ENCODE data around the genes GSPT2 and FAM156B.

- PRO-cap = no peak
Observed at GRCh38 chrX:49061833-49062702, 3.3 kb downstream of the CCDC120 start.

DNA sequence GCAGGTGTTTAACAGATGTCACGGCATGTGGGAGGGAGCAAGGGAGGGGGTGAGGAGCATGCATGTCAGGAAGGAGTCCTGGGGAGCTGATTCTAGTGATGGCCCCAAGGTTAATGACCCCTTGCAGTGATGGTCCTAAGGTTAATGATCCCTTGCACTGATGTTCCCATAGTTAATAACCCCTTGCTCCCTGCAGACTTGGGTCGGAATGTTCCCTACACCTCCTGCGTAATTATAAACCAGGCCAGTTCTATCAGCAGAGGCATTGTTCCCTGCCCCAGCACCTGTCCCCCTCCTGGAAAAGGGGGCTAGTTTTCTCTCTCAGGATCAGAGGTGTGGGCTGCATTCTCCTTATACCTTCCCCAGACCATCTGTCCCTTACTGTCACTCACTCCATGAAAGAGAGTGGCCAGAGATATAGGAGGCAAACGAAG, 2.3 kb upstream of the FOXP3 start:
- PRO-cap = no peak

GRCh38 chrX:50638039-50638238, 167.3 kb upstream of the DGKK start:
- PRO-cap = no peak

- PRO-cap = unidirectional peak, plus-strand start at chrX:50669143
Observed at GRCh38 chrX:50668844-50669405, 145.1 kb downstream of the SHROOM4 start.

- PRO-cap = no peak
Observed at GRCh38 chrX:51053279-51053478, 142.6 kb downstream of the BMP15 start.

- PRO-cap = no peak
Observed at GRCh38 chrX:51325444-51325956, 7.1 kb upstream of the NUDT10 start.

- PRO-cap = no peak
Observed at GRCh38 chrX:51495599-51495982, 801 bp downstream of the NUDT11 start.

DNA sequence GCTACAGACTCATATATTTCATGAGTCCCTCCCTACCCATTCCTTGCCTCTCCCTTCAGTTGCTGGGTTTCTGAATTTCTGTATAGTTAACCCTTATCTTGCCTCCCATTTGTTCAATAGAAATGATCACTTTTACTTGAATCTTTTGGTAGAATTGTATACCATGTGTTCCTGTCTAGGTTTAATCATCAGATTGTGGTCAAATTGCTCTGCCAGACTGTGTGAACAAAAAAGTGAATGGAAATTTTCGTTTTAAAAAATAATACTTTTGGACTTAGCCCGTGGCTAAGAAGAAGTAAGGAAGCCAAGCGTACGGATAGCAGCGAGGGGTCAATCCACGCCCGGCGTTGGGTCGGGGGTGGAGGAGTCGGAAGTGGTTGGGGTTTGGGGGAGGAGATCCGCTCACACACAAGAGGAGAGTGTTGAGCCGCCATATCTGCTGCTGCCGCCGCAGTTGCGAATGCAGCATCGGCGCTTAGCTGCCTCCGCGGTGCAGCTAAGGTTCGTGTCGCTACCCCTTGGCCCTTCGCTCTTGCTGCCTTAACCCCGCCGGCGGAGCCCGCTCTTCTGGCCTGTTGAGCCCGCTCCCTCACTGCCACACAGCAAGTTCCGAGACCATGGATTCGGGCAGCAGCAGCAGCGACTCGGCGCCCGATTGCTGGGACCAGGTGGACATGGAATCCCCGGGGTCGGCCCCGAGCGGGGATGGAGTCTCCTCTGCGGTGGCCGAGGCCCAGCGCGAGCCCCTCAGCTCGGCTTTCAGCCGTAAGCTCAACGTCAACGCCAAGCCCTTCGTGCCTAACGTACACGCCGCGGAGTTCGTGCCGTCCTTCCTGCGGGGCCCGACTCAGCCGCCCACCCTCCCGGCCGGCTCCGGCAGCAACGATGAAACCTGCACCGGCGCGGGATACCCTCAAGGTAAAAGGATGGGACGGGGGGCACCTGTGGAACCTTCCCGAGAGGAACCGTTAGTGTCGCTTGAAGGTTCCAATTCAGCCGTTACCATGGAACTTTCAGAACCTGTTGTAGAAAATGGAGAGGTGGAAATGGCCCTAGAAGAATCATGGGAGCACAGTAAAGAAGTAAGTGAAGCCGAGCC, at the start of gene GSPT2:
Gene GSPT2, plus strand, starts transcription at position 433 of the 1,099 bp plus-strand sequence.
- PRO-cap = unidirectional peak, plus-strand start at position 411 of the sequence

- PRO-cap = no peak
Observed at GRCh38 chrX:51744109-51744571, 898 bp downstream of the GSPT2 start.

DNA sequence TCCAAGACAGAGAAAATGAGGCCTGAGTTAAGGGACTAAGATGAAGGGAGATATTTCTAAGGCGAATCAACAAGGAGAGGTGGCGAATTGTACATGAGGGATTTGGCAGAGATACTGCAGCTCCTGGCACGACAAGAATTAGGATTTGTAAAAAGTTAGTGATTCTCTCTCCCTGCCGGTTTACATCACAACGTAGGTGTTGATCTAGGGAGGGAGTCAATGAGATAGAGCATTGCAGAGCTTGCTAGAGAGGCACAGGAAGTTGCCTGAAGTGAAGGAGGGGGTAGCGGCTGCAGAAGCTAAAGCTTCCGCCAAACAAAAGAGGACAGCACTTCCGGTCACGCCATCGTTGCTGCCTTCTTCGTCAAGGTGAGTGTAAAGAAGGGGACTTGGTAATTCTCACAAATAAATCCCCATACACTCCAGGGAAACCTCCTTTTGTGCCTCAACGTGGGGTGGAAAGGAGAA, 59.5 kb downstream of the GSPT2 start:
- PRO-cap = unidirectional peak, plus-strand start at position 328 of the sequence

DNA sequence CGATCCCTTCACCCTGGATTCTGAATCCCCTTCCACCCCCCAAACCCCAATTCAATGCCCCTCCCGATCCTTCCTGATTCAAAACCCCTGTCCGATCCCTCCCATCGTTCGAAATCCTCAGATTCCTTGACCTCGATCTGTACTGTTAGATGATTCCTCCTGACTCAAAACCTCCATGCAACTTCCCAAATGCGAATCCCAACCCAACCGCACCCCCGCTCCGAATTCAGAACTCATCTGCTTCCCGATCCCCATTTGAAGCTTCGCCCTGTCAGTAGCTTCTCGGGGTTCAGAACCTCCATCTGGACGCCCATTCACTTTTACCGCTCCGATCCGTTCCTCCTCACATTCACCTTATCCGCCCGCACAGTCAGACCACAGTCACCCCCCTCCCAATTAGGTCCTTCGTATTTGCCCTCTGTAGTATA, 410 bp downstream of the MAGED1 start:
- PRO-cap = no peak

DNA sequence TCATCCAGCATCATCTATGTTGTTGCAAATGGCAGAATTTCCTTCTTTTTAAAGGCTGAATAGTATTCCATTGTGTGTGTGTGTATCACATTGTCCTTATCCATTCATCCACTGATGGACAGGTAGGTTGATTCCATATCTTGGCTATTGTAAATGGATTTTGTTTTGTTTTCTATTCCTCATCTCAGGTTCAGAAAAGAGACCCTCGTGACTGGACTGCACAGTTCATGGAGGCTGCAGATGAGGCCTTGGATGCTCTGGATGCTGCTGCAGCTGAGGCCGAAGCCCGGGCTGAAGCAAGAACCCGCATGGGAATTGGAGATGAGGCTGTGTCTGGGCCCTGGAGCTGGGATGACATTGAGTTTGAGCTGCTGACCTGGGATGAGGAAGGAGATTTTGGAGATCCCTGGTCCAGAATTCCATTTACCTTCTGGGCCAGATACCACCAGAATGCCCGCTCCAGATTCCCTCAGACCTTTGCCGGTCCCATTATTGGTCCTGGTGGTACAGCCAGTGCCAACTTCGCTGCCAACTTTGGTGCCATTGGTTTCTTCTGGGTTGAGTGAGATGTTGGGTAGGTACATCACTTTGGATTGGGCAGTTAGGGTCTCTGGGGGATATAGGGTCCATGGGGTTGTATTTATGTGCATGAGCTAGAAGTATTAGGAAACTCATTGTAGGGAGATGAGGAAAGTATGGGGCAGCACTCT, 8.1 kb downstream of the MAGED1 start:
- PRO-cap = no peak

- PRO-cap = no peak
Observed at GRCh38 chrX:52897083-52897612, at the start of gene FAM156B. Gene FAM156B (plus strand): TSS chrX:52897330.

DNA sequence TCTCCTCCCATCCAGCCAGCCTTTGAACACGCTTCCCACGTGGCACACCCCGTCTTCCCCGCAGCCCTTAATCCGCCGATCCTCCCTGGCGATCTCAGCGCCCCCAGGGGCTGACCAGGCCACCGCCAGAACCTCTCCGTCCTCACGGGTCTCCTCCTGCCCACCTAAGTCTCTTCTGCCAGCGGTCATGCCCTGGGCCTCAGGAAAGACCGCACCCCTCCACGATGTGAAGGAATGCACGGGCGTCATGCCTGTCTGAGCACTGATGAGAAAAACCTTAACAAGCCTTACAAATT, 23.0 kb downstream of the FAM156A start:
- PRO-cap = no peak

GRCh38 chrX:52989097-52989440, 30.8 kb upstream of the FAM156A start:
- PRO-cap = no peak

GRCh38 chrX:52995116-52996274, 37.2 kb upstream of the FAM156A start:
- PRO-cap = bidirectional peak, plus-strand start at chrX:52995683, minus-strand start at chrX:52995472; unidirectional peak, plus-strand start at chrX:52995935

- PRO-cap = unidirectional peak, minus-strand start at chrX:53081838; bidirectional peak, plus-strand start at chrX:53082367, minus-strand start at chrX:53081988
Observed at GRCh38 chrX:53081642-53082276, 408 bp upstream of the TSPYL2 start.

- PRO-cap = no peak
Observed at GRCh38 chrX:53306671-53307067, 14.5 kb downstream of the IQSEC2 start.

- PRO-cap = no peak
Observed at GRCh38 chrX:53412802-53413644, 9.4 kb downstream of the SMC1A start.

DNA sequence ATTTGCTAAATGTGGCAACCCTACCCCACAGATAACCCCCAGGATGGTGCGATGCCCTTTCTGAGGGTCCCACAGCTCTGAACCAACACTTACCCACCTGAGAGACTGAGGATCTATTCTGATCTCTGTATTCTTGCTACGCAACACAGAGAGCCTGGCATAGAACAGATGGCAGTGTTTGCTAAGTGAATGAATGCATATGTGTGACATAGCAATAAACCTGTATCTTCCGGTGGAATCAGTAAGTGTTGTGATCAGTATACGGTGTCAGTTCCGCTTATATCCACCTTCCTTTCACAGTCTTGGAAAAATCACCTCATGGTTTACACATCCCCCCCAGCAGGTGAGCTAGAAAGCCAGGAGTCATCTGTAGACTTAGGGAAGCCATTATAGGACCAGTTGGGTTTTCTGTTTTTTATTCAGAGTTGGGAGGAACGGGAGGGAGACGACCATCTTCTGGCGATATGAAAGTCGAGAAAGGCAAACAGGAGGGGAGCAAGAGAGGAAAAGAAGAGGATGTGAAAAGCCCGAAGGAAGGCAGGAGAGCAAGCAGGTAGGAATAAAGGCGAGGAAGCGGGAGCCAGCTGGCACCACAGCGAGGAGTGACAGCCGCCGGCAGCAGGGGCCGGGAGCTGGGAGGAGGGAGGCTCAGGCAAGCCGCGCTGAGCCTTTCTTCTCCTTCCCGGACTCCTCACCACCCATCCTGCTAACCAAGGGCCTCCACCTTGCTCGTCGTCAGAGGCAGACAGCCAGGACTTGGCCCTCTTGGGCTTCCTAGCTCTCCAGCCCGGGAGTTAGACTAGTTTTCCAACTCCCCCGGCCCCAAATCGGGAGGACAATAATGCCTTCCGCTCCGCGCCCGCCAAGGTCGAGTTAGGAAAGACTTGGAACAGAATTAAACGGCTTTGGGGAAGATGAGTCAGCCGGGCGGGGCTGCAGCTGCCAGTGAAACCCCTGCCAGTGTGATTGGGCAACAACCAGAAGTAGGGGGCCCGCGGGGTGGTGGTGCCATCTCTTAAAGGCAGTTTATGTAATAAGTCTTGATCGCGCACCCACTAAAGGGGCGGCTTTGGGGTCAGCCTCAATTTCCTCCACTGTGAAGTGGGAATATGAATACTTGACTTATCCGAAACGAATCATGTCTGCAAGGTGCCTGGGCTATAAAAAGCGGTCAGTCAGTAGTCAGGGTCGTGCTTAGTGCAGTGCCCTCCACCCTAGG, 6.3 kb upstream of the HSD17B10 start:
- PRO-cap = bidirectional peak, plus-strand start at position 976 of the sequence, minus-strand start at position 870 of the sequence

Data from right common carotid artery plus branches (tissue), 1 donor.